Airway epithelial cell (primary cell): ENCODE measurements around the gene ICA1.

GRCh38 chr7:6604365-6605001, 10.9 kb upstream of the ZNF853 start:
- RAMPAGE, long total RNA = no peak

DNA sequence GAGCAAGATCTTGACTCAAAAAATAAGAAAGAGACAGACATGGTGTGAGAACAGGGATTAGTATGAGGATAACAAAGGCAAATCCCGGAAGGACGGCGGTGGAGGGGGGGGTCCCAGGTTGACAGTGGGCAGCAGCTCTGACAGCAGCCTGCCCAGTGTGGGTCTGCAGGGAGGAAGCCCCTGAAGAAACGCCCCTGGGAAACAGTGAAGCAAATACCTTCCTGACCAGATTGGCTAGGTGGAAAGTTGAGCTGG, 3.9 kb upstream of the ZNF853 start:
- RAMPAGE, long total RNA = no peak

DNA sequence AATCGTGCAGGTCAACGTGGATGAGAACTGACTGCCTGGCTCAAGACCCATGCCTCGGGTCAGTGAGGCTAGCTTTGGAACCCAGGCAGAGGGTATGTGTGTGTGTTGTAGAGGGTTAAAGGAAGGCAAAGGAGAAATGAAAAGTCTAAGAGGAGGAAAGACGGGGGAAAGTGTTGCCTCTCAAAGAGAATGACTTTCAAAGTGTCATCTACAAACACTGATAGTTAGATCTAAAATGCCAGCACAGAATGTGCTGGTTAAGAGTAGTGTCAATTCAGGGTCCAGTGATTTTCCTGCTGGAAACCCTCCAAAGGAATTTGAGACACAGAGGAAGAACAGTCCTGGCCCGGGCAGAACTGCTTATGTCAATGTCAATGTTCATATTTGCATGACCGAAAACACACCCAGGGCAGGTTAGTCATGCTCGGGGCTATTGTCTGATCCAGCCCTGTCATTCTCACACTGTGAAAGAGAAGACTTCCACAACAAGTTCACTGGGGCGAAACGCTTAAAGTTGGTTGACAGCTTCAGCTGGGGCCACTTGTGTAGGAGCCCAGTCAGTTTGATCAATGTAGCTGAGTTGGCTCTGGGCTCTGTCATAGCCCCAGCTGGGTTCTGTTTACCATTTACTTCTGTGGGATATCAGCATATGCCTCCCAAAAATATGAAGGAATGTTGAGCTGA, 139.3 kb downstream of the C1GALT1 start:
- RAMPAGE, long total RNA = no peak

- RAMPAGE, long total RNA = no peak
Measured at GRCh38 chr7:7582431-7583653, 16.2 kb downstream of the MIOS start.

- RAMPAGE, long total RNA = no peak
Measured at GRCh38 chr7:7759081-7759826, 40.8 kb upstream of the RPA3 start.

- RAMPAGE, long total RNA = no peak
Measured at GRCh38 chr7:7839707-7840274, 121.4 kb upstream of the RPA3 start.

GRCh38 chr7:7972113-7972756, 3.6 kb downstream of the GLCCI1 start:
- RAMPAGE, long total RNA = no peak

- RAMPAGE, long total RNA = no peak
Measured at GRCh38 chr7:8026633-8027497, 58.3 kb downstream of the GLCCI1 start.

- RAMPAGE, long total RNA = no peak
Measured at GRCh38 chr7:8213415-8213740, 48.6 kb downstream of the ICA1 start.

GRCh38 chr7:8261734-8262437, at the start of gene ICA1:
Gene ICA1 (minus strand): TSS chr7:8262167.
- RAMPAGE, long total RNA = start-site peak on the minus strand at chr7:8262145-8262191, 83 and 69 reads in 2 replicates

DNA sequence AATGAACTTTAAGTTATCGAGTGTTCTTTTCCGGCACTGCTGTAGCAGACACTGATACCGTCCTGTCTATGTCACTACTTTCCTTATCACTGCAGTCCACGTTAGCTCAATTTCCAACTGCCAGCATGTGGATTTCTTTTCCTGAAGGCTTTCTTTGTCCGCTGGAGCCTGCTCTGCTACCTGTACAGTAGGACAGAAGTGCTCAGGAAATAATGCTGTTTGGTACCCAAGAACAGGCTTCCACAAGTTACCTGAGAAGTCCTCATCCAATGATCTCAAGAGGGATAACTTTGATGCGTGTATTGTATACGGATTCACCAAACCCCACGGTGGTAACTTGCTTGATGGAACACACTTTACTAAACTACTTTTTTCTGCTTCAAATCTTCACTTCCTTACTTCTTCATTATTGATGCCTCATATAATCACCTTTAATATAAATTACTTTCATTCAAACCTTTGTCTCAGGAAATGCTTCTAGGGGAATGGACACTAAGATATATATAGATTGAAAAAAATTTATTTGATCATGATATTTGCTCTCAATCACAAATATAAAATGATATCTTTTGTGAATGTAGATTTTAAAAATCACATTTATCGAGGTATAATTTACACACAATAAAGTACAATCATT, 329.6 kb downstream of the NXPH1 start:
- RAMPAGE, long total RNA = no peak

DNA sequence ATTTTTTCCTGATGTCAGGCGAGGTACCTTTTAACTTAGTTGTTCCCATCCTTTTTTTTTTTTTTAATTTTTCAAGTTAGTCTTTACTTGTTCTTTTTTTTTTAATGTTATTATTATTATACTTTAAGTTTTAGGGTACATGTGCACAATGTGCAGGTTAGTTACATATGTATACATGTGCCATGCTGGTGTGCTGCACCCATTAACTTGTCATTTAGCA, 1201.8 kb downstream of the NDUFA4 start:
- RAMPAGE, long total RNA = no peak

DNA sequence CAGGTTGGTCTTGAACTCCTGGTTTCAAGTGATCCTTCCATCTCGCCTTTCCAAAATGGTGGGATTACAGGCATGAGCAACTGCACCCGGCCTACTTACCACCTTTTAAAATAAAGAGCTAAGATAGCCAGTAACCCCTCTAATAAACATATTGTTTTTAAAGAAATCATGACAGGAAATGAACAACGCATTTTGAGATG, 221.3 kb downstream of the NDUFA4 start:
- RAMPAGE, long total RNA = no peak

DNA sequence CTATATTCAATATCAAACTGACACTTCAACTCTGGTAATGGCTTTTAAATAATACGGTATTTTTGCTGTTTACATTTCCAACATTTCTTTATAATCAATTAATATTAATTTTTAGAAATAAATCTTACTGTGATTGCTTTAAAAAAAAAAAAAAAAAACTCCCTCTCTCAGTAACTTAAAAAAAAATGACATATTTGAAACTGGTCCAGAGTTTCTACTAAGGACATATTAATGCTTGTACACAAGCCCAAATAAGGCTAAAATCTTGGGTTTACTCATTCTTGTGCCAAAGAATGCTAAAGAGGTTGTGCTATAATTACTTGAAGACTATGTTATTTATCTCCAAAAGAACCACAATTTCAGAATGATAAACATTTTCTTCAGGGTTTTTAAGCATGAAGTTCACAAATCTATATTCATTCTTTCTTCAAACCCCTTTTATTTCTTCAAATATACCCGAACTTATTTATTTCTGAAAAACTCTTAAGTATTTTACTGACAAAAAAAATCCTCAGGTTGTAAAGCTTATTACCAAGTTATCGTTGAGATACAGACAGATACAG, 5.6 kb downstream of the NDUFA4 start:
- RAMPAGE, long total RNA = no peak

DNA sequence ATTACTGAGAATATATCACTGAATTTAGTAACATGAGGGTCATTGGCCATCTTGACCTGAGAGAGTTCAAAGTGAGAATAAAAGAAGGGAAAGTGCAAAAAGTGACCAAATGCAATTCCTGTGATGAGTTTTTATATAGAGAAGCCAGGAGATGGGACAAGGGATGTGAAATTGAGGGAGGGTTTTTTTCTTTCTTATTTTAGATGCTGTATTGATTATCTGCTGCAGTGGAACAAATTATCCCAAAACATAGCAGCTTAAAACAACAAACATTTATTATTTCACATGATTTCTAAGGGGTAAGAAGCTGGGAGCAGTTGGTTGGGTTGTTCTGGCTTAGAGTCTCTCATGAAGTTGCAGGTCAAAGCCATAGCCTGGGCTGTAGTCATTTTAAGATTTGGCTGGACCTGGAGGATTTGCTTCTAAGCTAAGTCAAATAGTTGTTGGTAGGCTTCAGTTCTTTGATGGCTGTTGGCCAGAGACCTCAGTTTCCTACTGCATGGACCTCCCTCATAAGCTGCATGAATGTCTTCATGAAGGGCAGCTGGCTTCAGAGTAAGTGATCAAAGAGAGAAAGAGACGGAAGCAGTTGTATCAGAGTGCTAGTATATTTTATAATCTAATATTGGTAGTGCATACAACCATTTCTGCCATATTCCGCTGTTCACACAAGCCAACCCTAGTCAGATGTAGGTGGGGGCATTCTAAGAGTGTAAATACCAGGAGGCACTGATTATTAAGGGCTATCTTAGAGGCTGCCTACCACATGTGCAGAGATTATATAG, 23.8 kb downstream of the PHF14 start:
- RAMPAGE, long total RNA = no peak

DNA sequence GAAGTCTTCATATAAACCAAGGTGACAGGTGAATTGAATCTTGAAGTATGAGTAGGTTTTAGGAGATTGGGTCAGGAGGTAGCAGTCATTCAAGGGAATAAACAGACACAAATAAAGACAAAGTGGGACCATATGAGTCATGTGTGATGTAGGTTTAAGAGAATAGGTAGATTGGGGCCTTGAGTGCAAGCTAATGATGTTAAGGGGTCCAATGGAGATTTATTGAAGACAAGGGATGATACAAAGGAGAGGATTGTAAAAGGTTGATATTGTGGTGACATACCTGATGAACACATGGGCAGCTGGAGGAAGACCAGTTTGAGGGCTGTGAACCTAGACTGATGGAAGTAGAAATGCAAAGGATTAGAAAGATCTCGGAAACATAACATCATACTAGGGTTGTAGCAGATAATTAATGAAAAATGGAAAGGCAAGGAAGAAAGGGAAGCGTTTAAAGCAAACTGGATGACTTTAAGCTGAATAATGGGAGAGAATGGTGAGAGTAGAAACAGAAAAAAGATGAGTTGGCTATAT, 117.2 kb downstream of the PHF14 start:
- RAMPAGE, long total RNA = no peak

DNA sequence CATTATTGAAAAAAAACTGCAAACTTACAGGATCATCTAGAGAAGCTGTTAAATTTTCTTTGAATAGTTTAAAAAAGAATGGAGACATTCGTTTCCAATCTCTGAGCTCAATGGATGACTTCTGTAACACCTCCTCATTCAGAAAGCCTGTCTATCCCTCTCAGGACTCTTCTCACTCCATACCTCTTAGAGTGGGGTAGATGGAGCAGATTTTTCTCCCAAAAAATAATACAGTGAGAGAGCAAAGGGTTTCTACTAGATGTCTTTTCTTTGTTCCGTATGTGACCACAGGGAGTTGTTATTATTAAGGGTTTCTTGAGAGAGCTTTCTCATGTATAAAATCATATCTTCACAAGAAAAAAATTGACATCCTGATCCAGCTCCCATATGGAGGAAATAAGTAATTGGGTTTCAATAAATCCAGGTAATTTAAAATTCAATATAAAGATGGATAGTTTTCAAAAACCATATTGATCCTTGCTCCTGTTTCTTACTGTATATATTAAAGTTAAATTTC, 407.4 kb downstream of the PHF14 start:
- RAMPAGE, long total RNA = no peak

GRCh38 chr7:11830438-11830978, 1.5 kb downstream of the THSD7A start:
- RAMPAGE, long total RNA = no peak

- RAMPAGE, long total RNA = no peak
Measured at GRCh38 chr7:12094457-12094954, 116.6 kb upstream of the TMEM106B start.

DNA sequence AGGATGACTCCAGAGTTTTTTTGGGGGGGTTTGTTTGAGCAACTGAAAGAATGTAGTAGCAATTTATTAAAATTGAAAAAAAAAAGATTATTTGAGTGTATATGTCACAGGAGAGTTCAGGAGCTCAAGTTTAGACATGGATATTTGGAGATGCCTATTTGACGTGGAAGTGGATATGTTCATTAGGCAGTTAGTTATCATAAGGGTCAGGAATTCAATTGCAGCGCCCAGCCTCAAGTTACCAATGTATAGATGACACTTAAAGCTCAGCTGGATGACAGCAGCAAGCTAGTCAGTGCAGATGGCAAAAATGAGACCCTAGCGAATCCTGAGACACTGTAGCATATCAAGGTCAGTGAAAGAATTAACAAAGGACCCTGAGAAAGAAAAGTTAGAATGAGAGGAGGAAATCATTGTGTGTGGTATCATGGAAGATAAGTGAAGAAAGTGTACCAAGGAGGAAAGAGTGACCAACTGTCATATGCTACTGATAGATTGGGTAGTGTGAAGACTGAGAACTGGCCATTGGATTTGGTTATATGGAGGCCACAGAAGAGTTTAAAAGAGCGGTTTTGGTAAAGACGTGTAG, 5.3 kb downstream of the TMEM106B start:
- RAMPAGE, long total RNA = no peak